AG08470 (cell line): ENCODE measurements around the genes SYN1, SPACA5, SSX3, SSX4 and WDR13.

- RRBS, result no CpG with 5 or more reads among the region's 5 CpGs
Measured at GRCh38 chrX:46629144-46629733, 55.7 kb downstream of the CHST7 start.

- RRBS, result no CpG with 5 or more reads among the region's 8 CpGs
Measured at GRCh38 chrX:46643082-46643442, 69.5 kb downstream of the CHST7 start.

DNA sequence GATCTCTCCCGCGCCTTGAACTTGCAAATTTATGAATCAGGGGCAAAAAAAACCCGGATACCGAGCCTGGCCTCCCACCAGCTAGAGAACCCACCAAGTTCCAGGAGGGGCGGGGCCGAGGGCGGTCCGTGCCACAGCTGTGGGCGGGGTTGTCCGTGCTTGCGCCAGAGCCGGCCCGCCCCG is 355 bp upstream of the RP2 start:
- RRBS, result 15% methylated on average over 4 of the region's 14 CpGs

DNA sequence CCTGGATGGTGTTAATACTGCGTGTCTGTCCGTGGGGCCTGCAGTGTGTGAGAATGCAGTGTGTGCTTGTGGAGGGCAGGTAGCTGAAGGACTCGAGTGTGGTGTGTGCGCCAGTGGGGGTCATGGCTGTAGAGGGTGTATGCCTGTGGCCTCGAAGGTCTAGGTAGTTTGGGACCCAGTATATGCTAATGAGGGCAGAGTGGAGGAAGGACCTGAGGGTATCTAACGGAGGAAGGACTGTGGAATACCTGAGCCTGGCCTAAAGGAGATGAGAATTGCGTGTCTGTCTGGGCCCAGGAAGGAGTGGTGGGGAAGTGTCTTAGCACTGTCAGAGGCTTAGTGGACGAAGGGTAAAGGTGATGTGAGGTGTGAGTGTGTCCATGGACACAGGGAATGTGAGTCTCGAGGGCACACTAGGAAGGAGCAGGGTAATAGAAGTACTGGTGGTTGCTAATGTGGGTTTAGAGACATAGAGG is 1.2 kb downstream of the CDK16 start:
- RRBS, result no CpG with 5 or more reads among the region's 9 CpGs

GRCh38 chrX:47233202-47234088 is 636 bp downstream of the USP11 start:
- RRBS, result 24% methylated on average over 7 of the region's 63 CpGs

DNA sequence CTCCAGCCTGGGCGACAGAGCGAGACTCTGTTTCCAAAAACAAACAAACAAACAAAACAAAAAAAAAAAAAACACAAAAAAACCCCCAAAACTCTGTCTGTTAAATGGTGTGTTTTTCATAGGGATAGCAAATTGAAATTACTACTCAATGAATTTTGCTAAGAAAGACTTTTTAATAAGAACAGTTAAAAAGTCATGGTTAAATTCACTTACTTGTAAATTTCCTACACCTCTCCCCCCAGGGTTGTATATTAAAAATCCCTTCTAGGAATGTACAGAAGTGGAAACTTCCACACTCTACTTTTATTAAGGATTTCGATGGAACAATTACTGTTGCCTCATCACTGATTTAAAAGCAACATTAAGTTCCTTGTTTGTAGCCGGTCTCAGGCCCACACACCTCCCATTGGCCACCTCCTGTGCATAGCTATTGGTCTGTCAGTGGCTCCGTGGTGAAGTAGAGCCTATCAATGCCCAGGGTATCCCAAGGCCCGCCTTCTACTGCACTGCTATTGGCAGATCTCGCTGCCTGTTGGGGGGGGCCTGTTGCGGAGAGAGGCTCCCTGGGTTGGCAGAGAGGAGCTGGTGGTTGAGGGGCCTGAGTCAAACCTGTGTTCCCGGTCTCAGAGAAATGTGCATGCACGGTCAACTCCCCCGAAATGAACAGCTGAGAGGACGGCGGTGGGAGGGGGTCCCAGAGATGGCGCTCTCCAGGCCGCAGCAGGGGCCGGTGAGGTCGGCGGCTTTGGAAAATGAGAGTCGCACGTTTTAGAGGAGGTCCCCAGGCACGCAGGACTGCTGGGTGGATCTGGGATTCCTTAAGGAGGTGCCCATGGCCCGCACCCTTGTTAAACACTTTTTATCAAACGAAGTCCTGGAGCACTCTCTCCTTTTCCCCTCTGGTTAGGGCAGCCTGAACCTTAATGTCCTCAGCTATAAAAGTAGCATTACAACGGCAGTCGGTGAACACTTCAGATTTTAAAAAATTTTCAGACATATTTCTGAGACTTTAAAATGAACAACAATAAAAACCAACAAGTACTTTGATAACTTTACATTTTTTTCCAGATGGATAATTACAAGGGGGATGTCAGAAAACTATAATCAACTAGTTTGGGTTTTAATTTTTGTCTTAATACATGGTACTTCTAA is 4.8 kb upstream of the ARAF start:
- RRBS, result 22% methylated on average over 2 of the region's 25 CpGs

DNA sequence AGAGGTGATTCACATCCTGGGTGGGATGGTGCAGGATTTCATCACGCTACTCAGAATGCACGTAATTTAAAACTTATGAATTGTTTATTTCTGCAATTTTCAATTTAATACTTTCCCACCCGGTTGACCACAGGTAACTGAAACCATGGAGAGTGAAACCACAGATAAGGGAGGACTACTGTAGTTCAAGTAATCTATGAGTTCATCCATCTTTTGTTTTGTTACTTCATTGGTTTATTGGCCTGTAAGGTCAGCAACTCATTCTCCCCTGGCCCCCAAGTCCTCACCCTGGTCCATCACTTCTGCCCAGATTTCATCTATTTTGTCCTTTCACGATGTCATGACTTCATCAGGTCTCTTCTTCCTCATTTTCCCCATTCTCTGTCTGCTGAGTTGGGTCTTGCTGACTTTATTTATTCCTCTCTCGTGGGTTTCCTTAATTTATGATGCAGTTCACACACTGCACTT is 3.0 kb downstream of the ARAF start:
- RRBS, result no CpG with 5 or more reads among the region's 5 CpGs

DNA sequence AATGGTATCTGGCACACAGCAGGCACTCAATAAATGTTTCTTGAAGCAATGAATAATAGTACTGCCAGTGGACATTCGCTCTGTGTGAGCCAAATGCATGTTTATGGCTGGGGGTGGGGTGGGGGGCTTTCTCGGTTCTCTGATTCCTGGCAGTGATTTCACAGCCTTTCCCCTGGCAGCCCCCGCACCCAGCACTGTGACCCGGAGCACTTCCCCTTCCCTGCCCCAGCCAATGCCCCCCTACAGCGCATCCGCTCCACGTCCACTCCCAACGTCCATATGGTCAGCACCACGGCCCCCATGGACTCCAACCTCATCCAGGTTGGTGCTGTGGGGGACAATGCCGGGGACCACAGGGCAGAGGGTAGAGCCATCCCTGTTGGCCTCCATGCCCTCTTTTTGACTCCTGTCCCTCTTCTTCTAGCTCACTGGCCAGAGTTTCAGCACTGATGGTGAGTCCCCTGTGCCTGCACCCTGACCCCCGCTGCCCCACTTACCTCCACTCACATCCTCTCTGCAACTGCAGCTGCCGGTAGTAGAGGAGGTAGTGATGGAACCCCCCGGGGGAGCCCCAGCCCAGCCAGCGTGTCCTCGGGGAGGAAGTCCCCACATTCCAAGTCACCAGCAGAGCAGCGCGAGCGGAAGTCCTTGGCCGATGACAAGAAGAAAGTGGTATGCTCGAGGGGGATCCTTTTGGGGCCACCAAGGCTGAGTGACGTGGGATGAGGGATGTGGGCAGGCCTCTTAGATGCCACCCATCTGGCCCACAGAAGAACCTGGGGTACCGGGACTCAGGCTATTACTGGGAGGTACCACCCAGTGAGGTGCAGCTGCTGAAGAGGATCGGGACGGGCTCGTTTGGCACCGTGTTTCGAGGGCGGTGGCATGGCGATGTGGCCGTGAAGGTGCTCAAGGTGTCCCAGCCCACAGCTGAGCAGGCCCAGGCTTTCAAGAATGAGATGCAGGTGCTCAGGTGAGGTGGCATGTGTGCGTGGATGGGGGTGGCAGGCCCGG is 5.8 kb downstream of the ARAF start:
- RRBS, result no CpG with 5 or more reads among the region's 32 CpGs

DNA sequence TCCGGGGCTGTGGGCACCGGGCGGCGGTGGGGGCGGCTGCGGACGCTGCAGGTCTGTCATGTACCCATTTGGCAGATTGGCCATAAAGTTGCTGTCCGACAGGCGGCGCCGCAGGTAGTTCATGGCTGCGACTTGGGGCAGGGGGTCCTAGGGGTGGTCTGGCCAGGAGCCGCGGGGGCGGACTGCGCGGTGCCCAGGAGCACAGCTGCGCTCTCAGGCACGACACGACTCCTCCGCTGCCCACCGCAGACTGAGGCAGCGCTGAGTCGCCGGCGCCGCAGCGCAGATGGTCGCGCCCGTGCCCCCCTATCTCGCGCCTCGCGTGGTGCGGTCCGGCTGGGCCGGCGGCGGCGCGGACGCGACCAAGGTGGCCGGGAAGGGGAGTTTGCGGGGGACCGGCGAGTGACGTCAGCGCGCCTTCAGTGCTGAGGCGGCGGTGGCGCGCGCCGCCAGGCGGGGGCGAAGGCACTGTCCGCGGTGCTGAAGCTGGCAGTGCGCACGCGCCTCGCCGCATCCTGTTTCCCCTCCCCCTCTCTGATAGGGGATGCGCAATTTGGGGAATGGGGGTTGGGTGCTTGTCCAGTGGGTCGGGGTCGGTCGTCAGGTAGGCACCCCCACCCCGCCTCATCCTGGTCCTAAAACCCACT is at the start of gene SYN1:
TSS of gene SYN1 (minus strand) at position 252 of the 647 bp plus-strand sequence.
- RRBS, result 21% methylated on average over 13 of the region's 71 CpGs

- RRBS, result no CpG with 5 or more reads among the region's 5 CpGs
Measured at GRCh38 chrX:48006827-48007191, at the start of gene SPACA5. Gene SPACA5, plus strand, starts transcription at chrX:48006988.

- RRBS, result no CpG with 5 or more reads among the region's 3 CpGs
Measured at GRCh38 chrX:48085944-48086755, 14.7 kb upstream of the ZNF630 start.

GRCh38 chrX:48356405-48356797 is at the start of gene SSX3:
Gene SSX3, minus strand, starts transcription at chrX:48356703.
- RRBS, result no CpG with 5 or more reads among the region's 9 CpGs

- RRBS, result no CpG with 5 or more reads among the region's 11 CpGs
Measured at GRCh38 chrX:48356798-48357230, 311 bp upstream of the SSX3 start.

- RRBS, result no CpG with 5 or more reads among the region's 16 CpGs
Measured at GRCh38 chrX:48383269-48383684, at the start of gene SSX4. Gene SSX4, plus strand, starts transcription at chrX:48383539.

- RRBS, result no CpG with 5 or more reads among the region's 10 CpGs
Measured at GRCh38 chrX:48465263-48465838, 4.7 kb downstream of the SLC38A5 start.

GRCh38 chrX:48521263-48521762 is 295 bp upstream of the EBP start:
- RRBS, result no CpG with 5 or more reads among the region's 24 CpGs

- RRBS, result no CpG with 5 or more reads among the region's 20 CpGs
Measured at GRCh38 chrX:48523435-48524080, 1.9 kb downstream of the EBP start.

- RRBS, result no CpG with 5 or more reads among the region's 5 CpGs
Measured at GRCh38 chrX:48540188-48540535, 648 bp downstream of the TBC1D25 start.

- RRBS, result 27% methylated on average over 12 of the region's 66 CpGs
Measured at GRCh38 chrX:48597278-48598425, at the start of gene WDR13. Gene WDR13, plus strand, starts transcription at chrX:48597492.

- RRBS, result no CpG with 5 or more reads among the region's 9 CpGs
Measured at GRCh38 chrX:48900980-48901513, 3.3 kb downstream of the PQBP1 start.